Right ventricle myocardium (tissue), 1 donor: ENCODE measurements around the gene BAG3.

DNA sequence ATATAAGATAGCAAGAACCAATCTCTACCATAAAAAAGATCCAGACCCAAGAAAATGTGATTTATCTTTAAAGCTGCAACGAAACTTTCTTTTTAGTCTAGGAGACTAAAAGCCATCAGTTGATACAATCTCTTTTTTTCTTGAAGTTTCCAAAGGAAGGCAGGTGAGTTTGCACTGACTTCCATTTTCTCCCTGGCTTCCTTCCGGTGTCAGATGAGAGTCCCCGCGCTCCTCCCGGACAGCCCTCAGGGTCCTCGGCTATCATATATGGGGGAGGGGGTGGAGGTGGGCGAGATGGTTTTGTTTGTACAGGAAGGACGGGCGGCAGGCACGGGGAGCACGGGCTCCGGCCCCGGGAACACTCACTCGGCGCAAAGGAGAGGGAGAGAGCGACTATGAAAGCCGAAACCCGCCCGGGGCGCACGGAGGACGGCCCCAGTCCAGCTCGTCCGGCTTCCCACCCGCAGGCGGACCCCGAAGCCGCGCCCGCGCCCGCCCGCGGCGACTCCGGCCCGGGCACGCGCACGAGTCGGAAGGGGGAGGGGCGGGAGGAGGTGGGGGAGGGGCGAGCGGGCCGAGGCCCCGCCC lies 349 bp upstream of the BAG3 start:
- PRO-cap, 2 experiments: peak in 2 of 2 experiments; most common plus-strand start position 303 of the sequence (in 1); most common minus-strand start position 473 of the sequence (in 2)

DNA sequence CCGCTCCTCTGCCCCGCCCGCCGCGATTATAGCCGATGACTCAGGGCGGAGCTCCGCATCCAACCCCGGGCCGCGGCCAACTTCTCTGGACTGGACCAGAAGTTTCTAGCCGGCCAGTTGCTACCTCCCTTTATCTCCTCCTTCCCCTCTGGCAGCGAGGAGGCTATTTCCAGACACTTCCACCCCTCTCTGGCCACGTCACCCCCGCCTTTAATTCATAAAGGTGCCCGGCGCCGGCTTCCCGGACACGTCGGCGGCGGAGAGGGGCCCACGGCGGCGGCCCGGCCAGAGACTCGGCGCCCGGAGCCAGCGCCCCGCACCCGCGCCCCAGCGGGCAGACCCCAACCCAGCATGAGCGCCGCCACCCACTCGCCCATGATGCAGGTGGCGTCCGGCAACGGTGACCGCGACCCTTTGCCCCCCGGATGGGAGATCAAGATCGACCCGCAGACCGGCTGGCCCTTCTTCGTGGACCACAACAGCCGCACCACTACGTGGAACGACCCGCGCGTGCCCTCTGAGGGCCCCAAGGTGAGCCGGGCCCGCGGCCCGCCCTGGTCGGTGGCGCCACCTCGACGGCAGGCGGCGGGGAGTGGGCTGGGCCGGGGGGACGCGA lies at the start of gene BAG3:
Gene BAG3 (plus strand): TSS at position 56 of the 616 bp plus-strand sequence.
- PRO-cap, 2 experiments: peak in 2 of 2 experiments; most common plus-strand start position 246 of the sequence (in 2); most common minus-strand start position 519 of the sequence (in 1)

- PRO-cap, 2 experiments: no peak in any of the 2 experiments
Observed at GRCh38 chr10:119653985-119655192, 3.2 kb downstream of the BAG3 start.

DNA sequence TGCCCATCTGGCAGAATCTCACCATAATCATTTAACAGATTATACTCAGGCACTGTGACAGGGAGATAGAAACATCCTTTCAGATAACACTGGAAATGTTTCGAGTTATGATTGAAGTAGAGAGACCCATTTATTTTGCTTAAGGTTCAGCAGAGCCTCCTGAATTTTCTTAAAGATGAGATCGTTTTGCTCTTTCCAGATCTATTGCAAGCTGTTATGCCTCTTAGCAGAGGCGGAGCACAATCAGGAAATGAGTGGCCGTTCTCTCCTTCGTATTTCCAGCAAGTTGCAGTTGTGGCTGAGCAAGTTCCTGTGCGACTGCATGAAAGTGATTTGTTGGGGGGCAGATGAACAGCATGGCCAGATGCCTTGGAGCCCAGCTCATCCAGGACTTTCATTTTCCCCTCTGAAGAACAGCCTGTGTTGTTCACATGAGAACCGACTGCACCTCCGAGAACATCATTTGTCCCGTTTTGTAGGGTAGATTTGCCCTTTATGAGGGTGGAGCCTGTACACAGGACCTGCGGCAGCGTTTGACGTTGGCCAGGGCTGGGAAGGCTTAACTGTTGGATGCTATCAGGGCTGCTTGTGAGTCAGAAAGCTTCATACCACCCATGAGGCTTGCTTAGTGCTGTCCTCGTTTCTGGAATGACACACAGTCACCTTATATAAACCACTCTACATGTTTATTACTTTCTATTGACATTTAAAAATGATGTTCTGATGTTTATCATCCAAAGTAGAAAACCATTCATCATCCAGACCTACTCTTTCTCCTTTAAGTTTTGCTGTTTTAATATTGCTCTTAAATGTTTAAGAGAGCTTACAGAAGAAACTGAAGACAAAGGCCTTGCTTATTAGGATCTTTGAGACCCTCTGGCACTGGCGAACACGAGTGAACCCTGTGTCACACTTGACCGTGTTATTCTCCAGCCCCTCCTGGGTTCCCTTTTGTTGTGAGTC lies 4.5 kb downstream of the BAG3 start:
- PRO-cap, 2 experiments: peak in 2 of 2 experiments; most common plus-strand start position 606 of the sequence (in 1); most common minus-strand start position 446 of the sequence (in 2)

DNA sequence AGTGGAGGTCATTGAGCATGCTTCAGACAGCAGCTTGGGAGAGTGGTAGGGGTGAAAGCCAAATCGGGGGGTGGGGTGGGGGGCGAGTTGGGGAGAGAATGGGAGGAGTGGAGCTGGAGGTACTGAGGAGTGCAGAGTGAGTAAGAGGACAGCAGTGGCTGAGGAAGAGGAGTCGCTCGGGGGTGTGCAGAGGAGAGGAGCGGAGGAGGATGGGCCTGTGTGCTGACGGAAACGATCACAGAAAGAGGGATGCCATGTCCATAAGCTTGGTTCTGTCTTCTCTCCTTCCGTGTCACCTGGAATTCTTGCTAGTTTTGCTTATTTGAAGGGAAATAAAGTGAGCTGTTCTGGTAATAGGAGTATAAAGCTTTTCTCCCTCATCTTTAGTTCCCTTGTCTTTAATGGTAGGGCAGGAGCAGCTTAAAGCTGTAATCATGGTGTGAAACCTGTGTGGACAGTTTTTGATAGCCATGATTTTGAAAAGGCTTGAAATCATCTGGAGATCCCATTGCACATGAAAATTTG lies 64.2 kb downstream of the INPP5F start:
- PRO-cap, 2 experiments: no peak in any of the 2 experiments

DNA sequence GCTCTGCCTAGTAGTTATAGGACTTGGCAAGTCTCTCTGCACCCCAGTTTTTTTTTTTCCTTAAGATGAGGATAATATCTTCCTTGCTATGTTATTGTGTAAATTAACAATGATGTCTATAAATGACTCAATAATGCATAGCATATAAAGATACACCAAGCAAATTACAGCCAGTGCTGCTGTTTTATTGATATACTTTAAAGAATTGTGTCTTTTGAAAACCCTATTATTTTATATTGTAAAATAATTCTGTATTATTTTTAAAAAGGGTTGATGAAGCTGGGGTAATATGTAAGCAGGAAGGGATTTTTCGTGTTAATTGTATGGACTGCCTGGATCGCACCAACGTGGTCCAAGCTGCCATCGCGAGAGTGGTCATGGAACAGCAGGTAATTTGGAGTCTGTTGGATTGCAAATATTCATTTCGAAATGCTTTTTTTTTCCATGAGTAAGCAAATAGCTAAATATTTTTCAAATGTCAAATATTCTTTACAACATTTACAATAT lies 66.5 kb downstream of the MCMBP start:
- PRO-cap, 2 experiments: no peak in any of the 2 experiments

DNA sequence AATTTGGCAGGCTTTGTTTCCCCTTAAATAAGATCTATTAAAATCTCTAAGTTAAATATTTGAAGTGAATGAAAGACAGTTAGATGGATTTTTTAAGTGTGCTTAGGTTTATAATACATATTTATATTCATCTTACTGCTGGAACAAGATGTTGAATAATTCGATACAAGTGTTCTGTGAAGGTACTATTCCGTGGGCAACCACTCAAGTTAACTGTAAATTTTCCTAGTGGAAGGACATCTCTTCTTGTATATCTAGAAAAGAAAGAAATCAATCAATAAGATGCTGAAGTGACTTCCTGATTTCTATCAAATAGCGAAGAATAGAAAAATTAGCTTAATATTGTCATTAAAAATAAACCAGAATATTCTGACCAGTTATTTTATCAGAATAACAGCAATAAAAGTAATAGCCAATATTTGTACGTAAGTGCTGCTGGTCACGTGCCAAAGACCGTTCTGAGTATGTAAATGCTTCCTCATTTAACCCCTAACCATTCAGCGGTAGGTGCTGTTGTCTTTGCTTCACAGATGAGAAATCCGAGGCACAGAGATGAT lies 31.9 kb downstream of the MCMBP start:
- PRO-cap, 2 experiments: no peak in any of the 2 experiments

GRCh38 chr10:119871898-119872751 lies 518 bp downstream of the MCMBP start:
- PRO-cap, 2 experiments: peak in 2 of 2 experiments; most common plus-strand start chr10:119872103 (in 1)

DNA sequence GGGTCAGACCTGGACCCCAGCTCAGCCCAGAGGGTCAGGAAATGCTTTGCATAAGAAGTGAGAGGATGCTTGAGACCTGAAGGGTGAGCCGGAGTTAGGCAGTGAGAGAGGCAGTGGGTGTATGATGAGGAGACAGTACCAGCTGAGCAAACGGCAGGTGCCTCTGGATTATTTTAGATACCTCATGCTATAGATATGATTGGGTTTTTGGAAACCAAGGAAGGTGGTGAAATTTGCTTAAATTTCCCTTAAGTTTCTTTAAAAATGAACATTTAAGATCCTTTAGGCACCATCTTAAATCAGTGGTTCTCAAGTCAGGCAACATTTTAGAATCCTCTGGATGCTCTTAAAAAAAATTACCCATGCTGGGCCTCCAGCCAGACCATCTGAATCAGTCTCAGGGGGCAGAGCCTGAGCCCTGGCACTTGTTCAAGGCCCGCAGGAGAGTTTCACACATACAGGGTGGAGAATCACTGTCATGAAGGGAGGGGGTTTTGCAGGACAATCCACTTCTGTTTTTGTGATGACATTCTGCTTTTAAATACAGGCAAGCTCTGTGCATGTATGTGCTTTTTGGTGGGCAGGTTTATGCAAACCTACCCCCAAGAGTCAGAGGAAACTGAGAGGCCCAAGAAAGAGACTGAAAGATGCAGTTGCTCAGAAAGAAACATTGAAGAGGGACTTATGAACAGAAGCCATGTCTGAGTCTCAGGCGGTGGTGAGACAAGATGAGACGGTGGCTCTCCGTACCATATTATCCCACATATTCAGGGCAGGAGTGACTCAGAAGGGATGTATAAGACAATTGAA lies 268.5 kb downstream of the SEC23IP start:
- PRO-cap, 2 experiments: no peak in any of the 2 experiments

GRCh38 chr10:120681521-120681778 lies 169.7 kb upstream of the WDR11 start:
- PRO-cap, 2 experiments: no peak in any of the 2 experiments

DNA sequence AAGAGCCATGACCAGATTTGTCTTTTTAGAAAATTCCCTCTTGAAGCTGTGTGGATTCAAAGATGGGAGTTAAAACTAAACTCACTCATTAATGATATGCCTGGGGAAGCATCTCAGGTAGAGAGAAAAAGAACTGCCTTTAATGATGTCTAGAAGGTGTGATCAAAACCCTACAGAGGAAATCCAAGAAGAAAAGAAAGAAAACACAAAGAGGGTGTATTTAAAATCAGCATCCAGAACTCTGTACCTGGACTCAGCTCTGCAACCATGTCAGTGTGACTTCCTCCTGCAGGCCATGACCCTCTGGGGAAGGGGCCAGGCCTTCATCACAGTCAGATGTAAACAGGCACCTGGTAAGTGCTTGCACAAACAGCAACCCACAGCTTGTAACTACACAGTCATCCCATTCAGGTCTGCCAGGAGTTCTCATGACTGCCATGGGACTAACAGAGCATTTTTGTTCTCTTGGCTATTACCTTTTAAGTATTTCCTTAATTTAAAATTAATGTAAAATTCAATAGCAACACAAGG lies 307.6 kb downstream of the WDR11 start:
- PRO-cap, 2 experiments: no peak in any of the 2 experiments

DNA sequence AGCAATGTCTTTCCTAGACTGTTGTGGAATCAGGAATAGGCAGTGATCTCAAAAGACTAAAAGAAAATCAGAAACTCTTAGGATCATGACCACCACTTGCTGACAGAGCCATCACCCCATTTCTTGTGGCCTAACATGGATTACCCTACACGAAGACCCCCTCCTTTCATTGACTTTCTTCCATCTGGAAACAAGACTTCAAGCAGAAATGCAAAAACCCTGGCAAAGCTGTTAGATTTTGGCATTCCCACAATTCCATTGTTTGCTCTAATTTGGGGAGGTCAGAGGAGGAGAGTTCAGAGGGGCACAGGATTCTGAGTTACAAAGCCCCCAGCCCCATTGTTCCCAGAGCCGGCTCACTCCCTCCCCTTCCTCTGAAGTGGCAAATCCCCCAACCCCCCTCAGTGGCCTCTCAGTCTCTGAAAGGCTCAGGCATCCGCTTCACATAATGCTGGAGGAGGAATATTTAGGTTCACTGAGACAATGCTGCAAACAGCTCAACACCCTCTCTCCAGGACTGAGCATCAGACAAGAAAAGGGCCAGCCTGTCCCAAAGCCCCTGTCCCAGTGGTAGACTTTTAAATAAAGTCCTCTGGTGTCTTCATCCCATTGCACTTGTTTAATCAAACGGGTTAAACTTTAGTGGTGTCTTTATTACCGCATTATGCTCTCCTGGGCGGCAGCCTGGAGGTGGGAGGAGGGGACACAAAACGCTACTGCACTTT lies 258.1 kb downstream of the FGFR2 start:
- PRO-cap, 2 experiments: no peak in any of the 2 experiments

DNA sequence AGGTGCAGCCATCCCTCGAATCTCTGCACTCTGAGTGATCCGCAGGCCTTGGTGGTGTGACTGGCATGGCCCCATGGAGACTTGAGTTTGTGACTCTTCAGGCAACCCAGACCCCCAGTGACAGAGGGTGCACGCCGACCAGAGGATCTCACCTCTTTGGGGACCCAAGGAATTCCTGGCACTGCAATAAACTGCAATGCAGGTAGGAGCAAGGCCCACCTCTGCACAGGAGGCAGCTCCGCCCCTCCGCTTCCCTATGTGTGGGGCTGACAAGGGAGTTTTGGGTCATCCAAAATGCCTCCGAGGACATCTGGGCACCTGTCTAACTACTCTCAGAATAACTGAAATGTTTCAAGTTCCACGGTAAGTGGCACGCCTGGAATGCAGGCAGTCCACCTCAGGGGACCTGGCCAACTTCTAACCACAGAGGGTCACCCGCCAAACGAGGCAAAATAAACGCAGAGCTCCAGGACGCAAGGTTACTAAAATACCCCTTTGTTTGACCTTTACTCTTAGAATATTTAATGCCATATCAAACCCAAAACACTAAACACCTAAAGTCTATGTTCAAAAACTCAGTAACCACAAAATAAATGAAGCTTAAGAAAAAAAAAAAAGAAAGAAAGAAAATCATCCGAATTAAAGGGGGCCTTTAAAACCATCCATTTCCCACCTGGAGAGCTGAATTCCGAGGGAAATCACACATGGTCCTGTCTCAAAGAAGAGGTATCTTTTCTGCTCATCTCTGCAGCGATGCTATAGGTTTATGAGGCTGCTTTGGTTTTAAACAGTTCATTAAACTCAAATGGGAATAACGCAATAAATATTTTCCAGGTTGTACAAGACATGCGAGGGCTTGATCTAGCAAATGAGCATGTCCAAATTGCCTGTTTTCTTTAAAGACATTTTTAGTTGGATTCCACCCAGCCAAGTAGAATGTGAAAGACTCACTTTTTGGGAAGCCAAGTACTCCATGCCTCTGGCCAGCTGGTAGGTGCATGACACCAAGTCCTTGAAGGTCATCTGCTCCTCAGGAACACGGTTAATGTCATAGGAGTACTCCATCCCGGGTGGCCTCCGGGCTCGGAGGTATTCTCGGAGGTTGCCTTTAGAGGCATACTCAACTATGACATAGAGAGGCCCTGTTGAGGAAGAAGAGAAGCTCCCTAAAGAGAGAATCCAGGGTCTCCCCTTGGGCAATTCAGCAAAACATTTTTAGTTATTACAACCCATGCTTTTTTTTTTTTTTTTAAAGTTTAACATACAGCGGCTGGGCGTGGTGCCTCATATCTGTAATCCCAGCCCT lies 102.2 kb downstream of the FGFR2 start:
- PRO-cap, 2 experiments: no peak in any of the 2 experiments

DNA sequence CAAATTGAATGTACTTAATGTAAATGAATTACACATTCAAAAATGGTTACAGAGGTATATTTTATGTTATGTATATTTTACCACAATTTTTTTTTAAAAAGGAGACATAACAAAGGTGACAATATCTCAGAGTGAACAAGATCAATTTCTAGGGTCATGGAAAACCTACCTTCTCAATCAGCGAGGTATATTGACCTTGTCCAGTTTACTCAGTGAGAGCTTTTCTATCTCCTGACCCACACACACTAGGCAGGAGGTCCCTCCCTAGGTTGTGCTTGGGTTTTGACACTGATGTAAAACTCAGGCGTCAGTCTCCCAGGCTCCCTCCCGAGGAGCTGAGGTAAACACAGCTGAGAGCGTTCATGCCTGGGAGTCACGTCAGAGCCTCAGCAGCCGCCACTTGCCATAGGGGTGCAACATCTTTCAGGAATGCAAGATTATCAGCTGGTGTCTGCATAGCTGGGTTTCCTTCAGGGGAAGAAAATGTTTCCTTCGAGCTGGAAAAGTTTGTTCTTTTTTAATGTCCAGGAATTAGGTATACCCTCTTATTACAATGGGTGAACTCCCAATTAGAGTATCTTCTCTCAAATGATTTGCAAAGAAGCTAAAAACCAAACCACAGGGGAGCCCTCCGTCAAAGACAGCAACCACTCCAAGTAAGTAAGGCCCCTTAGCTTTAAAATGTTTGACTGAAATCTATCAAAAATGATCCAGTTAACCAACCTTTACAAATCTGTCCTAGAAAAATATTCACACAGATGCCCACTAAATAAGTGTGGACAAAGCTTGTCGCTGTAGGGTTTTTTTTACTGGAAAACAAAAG lies 70.5 kb downstream of the FGFR2 start:
- PRO-cap, 2 experiments: no peak in any of the 2 experiments

GRCh38 chr10:121530853-121531720 lies 67.2 kb downstream of the FGFR2 start:
- PRO-cap, 2 experiments: no peak in any of the 2 experiments

DNA sequence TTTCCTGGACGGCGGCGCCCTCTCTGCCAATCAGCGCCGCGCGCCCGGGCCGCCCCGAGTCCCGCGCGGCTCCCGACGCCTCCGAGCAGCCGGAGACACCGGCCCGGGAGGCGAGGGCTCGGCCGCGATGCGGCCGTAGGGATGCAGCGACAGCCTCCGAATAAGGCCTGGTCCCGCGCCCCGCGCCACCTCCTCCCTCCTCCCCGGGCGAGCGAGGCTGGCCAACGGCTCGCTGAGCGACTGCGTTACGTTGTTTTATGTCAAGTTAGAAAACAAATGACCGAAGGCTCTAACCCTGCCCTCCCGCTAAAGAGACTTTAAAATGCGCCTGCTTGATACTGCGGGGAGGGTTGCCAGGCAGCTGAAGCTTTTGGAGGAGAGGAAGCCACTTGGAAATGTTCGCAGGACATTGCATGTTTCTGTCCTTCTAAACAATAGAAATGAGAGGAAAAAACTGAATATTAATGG lies 312 bp upstream of the FGFR2 start:
- PRO-cap, 2 experiments: peak in 2 of 2 experiments; most common plus-strand start position 84 of the sequence (in 2)

- PRO-cap, 2 experiments: no peak in any of the 2 experiments
Observed at GRCh38 chr10:121942768-121943108, 14.9 kb upstream of the ATE1 start.

GRCh38 chr10:122133206-122133589 lies 137.9 kb upstream of the BTBD16 start:
- PRO-cap, 2 experiments: no peak in any of the 2 experiments

- PRO-cap, 2 experiments: no peak in any of the 2 experiments
Observed at GRCh38 chr10:122162778-122163369, 108.2 kb upstream of the BTBD16 start.

DNA sequence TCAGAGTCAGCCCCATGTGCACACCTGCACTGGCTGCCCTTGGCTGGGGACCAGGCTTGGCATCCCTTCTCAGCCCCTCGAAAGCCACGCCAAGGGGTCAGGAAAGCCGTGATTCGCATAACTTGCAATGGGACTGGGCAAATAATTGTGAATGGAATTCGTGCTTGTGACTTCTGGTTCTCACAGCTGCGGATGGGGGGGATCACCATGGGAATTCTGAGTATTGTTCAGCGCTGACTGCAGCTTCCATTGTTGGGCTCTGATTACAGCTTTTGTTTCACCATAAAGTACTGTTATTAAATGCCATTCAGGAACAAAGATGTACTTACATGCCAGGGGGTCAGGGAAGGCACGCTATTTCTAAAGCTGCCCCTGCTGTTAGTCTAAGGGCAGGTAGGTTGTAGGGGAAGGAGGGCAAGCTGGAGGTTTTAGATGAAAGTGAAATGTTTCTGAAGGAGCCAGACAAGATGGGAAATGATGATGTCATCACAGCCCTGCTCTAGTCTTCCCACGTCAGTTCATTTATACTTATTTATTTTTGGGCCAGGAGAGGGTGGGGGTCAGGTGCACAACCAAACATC lies 5.8 kb upstream of the PLEKHA1 start:
- PRO-cap, 2 experiments: no peak in any of the 2 experiments